Type B pancreatic cell (in vitro differentiated cells): ENCODE results near the genes PTPN11, SLC8B1 and SDS.

- PRO-cap, result no peak
Measured at GRCh38 chr12:112380883-112381544, 1.2 kb downstream of the HECTD4 start.

GRCh38 chr12:112406619-112407249 lies 2.7 kb downstream of the RPL6 start:
- PRO-cap, result no peak

DNA sequence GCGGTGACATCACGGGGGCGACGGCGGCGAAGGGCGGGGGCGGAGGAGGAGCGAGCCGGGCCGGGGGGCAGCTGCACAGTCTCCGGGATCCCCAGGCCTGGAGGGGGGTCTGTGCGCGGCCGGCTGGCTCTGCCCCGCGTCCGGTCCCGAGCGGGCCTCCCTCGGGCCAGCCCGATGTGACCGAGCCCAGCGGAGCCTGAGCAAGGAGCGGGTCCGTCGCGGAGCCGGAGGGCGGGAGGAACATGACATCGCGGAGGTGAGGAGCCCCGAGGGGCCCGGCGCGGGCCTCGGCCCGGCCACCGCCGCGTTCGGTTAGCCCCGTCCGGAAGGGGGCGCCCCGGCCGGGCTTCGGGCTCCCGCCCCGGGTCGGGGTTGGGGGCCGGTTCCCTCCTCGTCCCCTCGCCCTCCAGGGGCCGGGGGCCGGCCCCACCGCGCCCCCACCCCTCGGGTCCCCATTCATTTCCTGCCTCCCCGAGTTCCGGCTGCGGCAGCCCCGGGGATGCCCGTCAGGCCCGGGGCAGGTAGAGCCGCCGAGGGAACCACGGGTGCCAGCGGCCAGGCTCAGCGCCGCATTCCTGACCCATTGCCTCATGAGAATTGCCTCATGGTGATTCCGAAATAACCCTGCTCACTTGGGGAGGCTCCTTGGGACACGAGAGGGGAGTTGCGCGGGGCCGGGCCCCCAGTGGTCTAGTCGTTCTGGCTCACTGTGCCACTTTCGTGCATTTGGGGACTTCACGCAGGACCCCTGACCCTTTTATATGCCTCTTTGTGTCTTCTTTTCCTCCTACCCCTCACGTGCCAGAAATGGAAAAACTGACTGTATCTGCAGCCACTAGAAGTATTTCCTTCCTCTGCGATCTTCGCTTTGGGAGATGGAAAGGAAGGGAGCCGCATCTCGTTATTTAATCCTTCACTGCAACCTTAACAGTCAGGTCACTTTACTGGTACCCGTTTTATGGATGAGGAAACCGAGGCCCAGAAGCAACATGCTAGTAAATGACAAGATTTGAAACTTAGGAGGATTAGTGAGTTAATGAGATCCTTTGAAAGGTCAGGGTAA lies at the start of gene PTPN11:
Gene PTPN11 (plus strand): TSS at position 78 of the 1,063 bp plus-strand sequence.
- PRO-cap, result bidirectional peak, plus-strand start at position 78 of the sequence, minus-strand start outside the sequence; bidirectional peak, plus-strand start at position 340 of the sequence, minus-strand start at position 314 of the sequence; bidirectional peak, plus-strand start at position 631 of the sequence, minus-strand start at position 577 of the sequence

GRCh38 chr12:112422370-112422958 lies 3.7 kb downstream of the PTPN11 start:
- PRO-cap, result no peak

DNA sequence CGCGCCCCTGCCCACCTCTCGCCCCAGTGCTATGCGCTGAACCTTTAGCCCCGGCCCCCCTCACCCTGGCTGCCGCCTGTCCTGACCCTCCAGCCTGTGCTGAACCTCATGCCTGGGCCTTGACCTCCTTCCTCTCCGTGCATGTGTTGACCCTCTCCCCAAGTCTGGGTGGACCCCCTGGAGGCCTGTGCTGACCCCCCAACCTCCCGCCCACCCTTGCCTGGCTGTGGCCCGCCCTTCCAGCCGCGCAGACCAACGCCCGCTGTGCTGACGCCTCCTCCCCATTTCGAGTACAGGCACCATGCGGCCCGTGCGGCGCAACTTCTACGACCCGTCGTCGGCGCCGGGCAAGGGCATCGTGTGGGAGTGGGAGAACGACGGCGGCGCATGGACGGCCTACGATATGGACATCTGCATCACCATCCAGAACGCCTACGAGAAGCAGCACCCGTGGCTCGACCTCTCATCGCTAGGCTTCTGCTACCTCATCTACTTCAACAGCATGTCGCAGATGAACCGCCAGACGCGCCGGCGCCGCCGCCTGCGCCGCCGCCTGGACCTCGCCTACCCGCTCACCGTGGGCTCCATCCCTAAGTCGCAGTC lies 20.7 kb downstream of the DTX1 start:
- PRO-cap, result no peak

GRCh38 chr12:113158106-113158632 lies 8.6 kb downstream of the CFAP73 start:
- PRO-cap, result unidirectional peak, minus-strand start at chr12:113158421

GRCh38 chr12:113293138-113293867 lies 41.6 kb downstream of the SLC8B1 start:
- PRO-cap, result no peak

DNA sequence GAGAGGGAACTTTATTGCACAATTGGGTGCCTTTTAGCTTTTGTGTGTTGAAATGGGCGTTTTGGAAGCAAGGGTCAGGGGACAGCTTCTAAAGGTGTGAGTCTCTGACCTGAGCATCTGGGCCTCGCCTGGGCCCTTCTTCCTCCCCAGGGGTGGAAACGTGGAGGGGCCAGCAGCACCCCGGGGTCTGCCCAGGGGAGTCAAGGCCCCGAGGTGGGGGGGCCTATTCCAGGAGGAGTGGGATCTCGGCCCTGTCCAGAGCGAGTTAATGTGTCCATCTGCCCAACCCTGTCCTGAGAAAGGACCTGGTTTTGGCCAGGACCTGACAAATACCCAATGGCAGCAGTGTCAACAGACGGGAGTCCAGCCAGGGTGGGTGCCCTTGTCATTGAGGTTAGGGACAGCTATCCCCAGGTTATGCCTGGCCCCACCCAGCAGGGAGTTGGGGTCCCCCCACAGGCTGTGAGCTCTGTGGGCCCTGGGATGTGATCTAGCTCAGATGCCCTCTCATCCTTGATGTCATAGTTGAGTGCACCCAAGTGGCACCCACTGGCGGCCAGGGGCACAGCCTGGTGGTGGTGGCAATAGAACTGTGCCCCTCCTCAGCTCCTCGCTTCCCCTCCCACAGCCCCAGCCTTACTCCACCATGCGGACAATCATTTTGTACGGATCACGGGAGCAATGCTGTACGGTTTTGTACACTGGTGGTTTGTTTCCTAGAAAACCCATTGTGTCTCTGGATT lies 36.9 kb downstream of the SLC8B1 start:
- PRO-cap, result no peak

- PRO-cap, result bidirectional peak, plus-strand start at chr12:113335260, minus-strand start at chr12:113335107
Measured at GRCh38 chr12:113334727-113335598, at the start of gene SLC8B1. TSS of gene SLC8B1 (minus strand) at chr12:113335109.

DNA sequence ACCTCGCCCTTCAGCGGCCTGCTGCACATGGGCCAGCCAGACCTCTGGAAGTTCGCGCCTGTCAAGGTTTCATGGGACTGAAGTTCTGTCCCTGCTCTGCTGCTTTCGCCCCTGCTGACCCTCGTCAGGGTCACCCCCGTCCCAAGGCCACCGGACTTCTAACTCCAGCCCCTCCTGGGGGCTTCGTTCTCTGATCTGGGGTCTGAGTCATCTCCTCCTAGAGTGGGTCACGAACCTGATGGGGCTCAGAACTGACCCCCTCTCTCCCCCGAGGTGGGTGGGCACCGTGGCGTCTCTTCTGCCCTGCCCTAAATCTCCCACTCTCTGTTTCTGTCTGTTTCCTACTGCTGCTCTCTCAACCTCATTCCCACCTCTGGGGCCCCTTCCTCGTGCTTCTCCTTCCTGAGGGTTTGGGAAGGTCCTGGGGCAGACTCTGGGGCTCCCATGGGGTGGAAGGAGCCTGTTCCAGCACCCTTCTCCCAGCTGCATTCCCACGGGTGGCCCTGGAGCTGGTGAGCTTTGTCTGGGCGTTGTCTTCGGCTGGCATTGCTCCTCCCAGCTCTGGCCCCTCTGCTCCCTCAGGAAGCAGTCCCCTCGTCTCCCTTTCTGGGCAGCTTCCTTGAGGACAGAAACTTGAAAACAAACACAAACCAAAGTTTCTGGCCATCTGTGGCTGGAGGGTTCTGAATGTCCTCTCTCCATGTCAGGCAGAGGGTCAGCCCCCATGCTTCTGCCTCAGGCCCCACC lies 15.0 kb downstream of the SDS start:
- PRO-cap, result no peak

GRCh38 chr12:113401639-113402353 lies 1.9 kb downstream of the SDS start:
- PRO-cap, result no peak

GRCh38 chr12:113403619-113404182 lies at the start of gene SDS:
TSS of gene SDS (minus strand) at chr12:113403887.
- PRO-cap, result no peak

DNA sequence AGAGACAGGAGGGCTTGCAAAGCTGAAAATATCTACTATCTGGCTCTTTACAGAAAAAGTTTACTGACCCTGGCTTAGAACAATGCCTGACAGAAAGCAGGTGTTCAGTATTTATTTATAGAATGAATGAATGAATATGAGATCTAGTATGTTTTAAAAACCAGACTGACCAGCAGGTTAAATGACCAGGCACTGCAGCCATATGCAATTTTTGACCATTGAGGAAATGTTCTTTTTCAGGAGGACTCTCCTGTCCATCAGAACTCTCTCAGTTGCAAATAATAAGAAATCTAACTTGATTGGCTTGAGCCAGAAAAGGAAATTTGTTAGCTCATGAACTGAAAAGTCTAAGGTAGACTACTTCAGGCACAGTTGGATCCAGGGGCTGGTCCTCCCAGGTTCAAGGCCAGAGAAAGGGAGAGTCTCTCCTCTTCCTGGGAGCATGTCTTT lies 35.5 kb upstream of the LHX5 start:
- PRO-cap, result no peak

GRCh38 chr12:114335146-114335557 lies 70.8 kb downstream of the TBX5 start:
- PRO-cap, result no peak

GRCh38 chr12:114413459-114414170 lies 7.7 kb upstream of the TBX5 start:
- PRO-cap, result no peak

GRCh38 chr12:114580327-114580711 lies 103.7 kb downstream of the TBX3 start:
- PRO-cap, result no peak

- PRO-cap, result no peak
Measured at GRCh38 chr12:114681249-114682011, 2.5 kb downstream of the TBX3 start.

GRCh38 chr12:114682012-114682668 lies 1.8 kb downstream of the TBX3 start:
- PRO-cap, result no peak

DNA sequence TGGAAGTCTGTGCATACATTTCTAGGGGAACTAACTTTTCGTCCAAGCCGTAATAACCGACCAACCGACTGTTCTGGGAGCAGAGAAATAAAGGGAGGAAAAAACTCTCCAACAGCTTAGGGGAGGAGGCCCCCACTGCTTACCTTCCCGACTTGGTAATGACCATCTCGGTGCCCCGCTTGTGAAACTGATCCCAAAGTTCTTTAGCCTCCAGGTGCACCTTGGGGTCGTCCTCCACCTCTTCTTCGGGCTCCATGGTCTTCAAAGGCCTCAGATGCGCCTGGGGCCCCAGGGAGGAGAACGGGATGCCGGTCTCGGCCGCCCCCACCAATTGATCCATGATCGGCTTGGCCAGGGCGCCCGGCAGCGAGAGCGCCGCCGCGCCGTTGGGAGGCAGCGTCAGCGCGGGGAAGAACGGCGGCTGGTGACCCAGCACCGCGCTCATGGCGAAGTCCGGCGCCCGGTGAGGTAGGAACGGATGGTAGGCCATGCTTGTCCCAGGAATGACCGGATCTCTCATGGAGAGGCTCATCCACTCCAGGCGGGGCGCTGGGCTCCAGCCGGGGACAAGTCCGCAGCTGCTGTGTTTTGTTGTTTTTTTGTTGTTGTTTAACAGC lies 1.2 kb downstream of the TBX3 start:
- PRO-cap, result no peak

GRCh38 chr12:114683649-114683800 lies 450 bp downstream of the TBX3 start:
- PRO-cap, result no peak